HEK293 (cell line): ENCODE data around the gene TARBP1.

GRCh38 chr1:232378652-232379401 is 251.1 kb downstream of the SIPA1L2 start:
- PRO-cap: no peak
- RRBS, 2 experiments: no CpG with 5 or more reads among the region's 13 CpGs

DNA sequence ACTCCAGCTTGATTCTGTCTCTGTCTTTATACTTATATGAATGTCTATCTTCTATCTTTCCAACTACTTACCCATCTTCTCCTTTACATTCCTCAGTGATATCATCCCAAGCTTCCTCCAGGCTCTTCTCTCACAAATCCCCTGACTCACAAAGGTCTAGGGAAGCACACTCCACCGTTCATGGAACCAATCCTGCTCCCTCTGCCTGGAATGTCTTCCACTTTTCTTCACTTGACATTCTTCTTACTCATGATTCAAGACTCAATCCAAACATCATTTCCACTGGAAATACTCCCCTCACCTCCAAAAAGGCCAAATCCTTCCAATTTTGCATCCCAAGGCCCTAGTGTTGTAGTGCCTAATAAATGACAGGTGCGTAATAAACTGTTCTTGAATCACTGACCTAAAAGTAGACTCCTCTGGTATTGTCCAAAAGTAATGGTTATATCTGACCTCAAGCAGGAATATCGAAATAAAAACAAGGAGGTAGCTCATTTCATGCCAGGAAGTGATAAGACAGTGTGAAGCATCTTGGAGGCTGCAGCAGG is 132.1 kb downstream of the SIPA1L2 start:
- PRO-cap: no peak
- RRBS, 2 experiments: no CpG with 5 or more reads among the region's 3 CpGs

- PRO-cap: no peak
- RRBS, 2 experiments: no CpG with 5 or more reads among the region's 5 CpGs
Observed at GRCh38 chr1:232571597-232572080, 58.3 kb downstream of the SIPA1L2 start.

- PRO-cap: no peak
- RRBS, 2 experiments: no CpG with 5 or more reads among the region's 4 CpGs
Observed at GRCh38 chr1:232968817-232969493, 18.5 kb downstream of the NTPCR start.

DNA sequence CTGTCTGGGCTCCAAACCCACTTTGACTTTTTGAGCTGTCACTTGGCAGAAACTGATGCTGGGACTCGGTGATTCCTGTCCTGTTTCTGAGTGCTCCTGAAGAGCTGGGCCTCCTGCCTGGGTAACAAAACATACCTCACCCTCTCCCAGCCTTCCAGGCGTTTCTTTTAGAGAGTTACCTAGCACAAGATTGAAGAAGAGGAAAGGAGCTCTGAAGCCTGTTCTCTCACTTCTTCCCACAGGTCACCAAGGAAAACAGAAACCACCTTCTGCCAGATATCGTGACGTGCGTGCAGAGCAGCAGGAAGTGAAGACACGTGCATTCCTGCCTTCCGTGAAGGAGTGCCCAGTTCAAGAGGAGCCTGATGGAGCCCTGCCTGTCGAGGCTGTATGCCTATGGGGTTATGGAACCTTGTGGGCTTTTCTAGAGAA is 27.5 kb downstream of the NTPCR start:
- PRO-cap: no peak
- RRBS, 2 experiments: no CpG with 5 or more reads among the region's 8 CpGs

DNA sequence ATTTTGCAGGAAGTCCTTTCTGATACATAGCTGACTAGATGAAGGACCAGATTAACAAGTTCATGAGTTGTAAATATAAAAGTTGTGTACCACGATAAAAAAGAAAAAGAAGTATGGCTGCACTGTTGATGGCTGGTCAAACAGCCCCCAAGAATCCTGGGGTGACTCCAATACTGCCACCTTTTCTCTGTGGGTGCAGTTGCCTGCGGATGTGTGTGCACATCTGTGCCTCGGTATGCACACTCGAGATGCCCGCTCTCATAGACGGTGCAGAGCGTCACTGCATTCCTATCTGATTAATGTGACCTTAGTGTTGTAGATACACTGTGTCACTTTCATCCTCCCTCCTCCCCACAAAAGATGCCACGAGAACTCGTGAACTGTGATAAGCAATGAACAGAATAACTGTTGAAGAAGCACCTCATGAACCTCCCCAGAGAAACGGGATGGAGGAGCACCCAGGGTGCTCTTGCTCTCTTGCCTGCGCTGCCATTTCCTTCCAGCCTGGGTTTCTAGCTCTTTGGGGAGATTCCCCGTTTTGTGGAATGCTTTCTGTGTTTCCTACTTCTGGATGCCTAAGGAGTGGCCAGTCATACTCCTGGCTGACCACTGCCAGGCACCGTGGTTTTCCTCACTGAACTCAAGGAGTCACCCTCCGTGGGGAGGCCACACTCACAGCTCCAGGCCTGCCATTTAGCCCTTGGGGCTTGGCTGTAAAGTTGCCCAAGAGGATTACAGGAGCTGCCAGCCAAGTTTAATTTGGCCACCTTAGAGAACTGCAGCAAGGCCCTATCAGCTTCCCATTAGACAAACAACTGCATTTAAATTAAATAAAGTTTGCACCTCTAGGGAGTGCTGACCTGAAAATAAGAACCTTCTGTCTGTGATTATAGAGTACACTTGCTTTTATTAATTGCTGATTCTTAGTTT is 32.0 kb downstream of the NTPCR start:
- PRO-cap: no peak
- RRBS, 2 experiments: no CpG with 5 or more reads among the region's 14 CpGs

GRCh38 chr1:232983892-232984809 is 33.7 kb downstream of the NTPCR start:
- PRO-cap: no peak
- RRBS, 2 experiments: no CpG with 5 or more reads among the region's 29 CpGs

- PRO-cap: no peak
- RRBS, 2 experiments: no CpG with 5 or more reads among the region's 1 CpG
Observed at GRCh38 chr1:233098124-233098514, 147.7 kb downstream of the NTPCR start.

GRCh38 chr1:233114903-233115425 is 164.6 kb downstream of the NTPCR start:
- PRO-cap: no peak
- RRBS, 2 experiments: no CpG with 5 or more reads among the region's 9 CpGs

DNA sequence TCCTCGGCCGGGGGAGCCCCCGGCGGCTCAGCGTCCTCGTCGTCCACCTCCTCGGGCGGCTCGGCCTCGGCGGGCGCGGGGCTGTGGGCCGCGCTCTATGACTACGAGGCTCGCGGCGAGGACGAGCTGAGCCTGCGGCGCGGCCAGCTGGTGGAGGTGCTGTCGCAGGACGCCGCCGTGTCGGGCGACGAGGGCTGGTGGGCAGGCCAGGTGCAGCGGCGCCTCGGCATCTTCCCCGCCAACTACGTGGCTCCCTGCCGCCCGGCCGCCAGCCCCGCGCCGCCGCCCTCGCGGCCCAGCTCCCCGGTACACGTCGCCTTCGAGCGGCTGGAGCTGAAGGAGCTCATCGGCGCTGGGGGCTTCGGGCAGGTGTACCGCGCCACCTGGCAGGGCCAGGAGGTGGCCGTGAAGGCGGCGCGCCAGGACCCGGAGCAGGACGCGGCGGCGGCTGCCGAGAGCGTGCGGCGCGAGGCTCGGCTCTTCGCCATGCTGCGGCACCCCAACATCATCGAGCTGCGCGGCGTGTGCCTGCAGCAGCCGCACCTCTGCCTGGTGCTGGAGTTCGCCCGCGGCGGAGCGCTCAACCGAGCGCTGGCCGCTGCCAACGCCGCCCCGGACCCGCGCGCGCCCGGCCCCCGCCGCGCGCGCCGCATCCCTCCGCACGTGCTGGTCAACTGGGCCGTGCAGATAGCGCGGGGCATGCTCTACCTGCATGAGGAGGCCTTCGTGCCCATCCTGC is 716 bp downstream of the MAP3K21 start:
- PRO-cap: bidirectional peak, plus-strand start at position 129 of the sequence, minus-strand start at position 62 of the sequence; bidirectional peak, plus-strand start at position 434 of the sequence, minus-strand start at position 284 of the sequence; bidirectional peak, plus-strand start at position 508 of the sequence, minus-strand start at position 676 of the sequence
- RRBS, 2 experiments: 1 to 2% methylated on average over 9 to 10 of the region's 105 CpGs

DNA sequence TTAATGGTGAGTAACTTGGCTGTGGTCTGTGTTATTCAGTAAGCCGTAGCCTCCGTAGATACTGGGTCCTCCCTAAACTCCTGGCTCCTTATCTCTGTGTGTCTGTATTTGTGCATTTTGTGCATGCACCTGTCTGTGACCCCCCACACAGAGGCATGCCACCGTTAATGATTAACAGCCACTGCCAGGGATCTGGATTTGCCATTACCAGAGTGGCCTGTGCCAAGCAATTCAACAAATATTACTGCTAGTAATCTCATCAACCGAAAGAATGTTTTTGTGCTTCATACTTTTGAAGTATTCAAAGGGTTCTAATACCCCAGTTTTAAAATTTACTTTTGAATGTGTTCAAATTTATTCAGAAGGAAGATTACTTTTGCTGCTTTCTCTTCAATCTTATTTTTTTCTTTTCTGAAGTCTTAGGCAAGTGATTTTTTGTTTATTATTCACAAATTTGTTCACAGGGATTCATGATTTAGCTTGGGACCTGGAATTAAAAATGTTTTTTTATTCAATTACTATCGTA is 32.1 kb downstream of the MAP3K21 start:
- PRO-cap: no peak
- RRBS, 2 experiments: no CpG with 5 or more reads among the region's 5 CpGs

DNA sequence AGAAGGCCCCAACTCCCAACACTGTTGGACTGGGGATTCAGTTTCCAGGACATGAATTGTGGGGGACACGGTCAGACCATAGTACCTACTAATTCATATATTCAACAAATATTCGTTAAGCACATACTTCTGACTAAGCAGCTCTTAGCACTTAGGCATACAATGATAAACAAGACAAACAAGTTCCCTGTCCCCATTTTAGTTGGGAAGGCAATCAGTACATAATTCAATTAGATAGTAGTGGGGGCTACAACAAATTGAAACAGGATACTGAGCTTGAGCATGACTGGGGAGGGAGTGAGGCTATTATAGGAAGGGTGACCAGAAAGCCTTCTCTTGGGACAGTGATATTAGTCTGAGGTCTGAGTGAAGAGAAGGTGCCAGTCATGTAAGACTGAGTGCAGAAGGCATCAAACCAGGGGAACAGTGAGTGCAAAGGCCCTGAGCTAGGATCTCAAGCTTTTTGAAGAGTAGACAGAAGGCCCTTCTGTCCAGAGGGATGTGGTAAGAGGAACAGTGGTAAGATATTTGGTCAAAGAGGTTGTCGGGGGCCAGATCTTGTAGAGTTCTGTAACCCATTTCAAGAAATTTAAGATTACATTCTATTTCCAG is 30.5 kb downstream of the KCNK1 start:
- PRO-cap: no peak
- RRBS, 2 experiments: no CpG with 5 or more reads among the region's 3 CpGs

GRCh38 chr1:233655610-233655819 is 41.6 kb downstream of the KCNK1 start:
- PRO-cap: no peak
- RRBS, 2 experiments: no CpG with 5 or more reads among the region's 2 CpGs

DNA sequence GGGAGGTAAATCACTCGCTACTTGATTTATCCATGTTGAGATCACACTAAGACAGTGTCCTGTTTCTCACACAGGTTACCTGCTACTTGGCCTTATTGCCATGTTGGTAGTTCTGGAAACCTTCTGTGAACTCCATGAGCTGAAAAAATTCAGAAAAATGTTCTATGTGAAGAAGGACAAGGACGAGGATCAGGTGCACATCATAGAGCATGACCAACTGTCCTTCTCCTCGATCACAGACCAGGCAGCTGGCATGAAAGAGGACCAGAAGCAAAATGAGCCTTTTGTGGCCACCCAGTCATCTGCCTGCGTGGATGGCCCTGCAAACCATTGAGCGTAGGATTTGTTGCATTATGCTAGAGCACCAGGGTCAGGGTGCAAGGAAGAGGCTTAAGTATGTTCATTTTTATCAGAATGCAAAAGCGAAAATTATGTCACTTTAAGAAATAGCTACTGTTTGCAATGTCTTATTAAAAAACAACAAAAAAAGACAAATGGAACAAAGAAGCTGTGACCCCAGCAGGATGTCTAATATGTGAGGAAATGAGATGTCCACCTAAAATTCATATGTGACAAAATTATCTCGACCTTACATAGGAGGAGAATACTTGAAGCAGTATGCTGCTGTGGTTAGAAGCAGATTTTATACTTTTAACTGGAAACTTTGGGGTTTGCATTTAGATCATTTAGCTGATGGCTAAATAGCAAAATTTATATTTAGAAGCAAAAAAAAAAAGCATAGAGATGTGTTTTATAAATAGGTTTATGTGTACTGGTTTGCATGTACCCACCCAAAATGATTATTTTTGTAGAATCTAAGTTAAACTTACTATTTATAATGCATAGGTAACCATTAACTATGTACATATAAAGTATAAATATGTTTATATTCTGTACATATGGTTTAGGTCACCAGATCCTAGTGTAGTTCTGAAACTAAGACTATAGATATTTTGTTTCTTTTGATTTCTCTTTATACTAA is 57.6 kb downstream of the KCNK1 start:
- PRO-cap: no peak
- RRBS, 2 experiments: no CpG with 5 or more reads among the region's 7 CpGs

GRCh38 chr1:234272810-234273198 is 100.5 kb upstream of the COA6 start:
- PRO-cap: no peak
- RRBS, 2 experiments: no CpG with 5 or more reads among the region's 6 CpGs

DNA sequence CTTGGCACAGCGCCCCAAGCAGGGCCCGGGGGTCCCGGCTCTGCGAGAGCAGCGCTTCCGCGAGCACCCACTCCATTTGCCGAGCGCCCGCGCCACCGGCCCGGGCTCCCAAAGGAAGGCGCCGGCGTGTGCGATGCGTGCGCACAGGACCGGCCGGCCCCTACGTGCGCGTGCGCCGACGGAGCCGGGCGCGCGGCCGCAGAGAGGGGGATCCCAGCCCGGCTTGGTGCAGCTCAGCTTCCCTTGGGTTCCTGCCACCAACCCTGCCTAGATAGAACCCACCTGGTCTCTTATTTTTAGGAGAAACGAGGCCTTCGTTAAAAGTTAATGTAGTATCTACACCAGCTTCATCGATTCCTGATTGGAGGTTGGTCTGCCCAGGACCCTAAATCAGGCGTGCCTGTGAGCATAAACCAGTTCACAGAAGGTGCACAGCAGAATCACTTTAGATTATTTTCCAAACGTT is at the start of gene TARBP1:
Gene TARBP1, minus strand, starts transcription at position 152 of the 466 bp plus-strand sequence.
- PRO-cap: bidirectional peak, plus-strand start at position 201 of the sequence, minus-strand start at position 115 of the sequence
- RRBS, 2 experiments: under 1% methylated on average over 10 of the region's 38 CpGs

DNA sequence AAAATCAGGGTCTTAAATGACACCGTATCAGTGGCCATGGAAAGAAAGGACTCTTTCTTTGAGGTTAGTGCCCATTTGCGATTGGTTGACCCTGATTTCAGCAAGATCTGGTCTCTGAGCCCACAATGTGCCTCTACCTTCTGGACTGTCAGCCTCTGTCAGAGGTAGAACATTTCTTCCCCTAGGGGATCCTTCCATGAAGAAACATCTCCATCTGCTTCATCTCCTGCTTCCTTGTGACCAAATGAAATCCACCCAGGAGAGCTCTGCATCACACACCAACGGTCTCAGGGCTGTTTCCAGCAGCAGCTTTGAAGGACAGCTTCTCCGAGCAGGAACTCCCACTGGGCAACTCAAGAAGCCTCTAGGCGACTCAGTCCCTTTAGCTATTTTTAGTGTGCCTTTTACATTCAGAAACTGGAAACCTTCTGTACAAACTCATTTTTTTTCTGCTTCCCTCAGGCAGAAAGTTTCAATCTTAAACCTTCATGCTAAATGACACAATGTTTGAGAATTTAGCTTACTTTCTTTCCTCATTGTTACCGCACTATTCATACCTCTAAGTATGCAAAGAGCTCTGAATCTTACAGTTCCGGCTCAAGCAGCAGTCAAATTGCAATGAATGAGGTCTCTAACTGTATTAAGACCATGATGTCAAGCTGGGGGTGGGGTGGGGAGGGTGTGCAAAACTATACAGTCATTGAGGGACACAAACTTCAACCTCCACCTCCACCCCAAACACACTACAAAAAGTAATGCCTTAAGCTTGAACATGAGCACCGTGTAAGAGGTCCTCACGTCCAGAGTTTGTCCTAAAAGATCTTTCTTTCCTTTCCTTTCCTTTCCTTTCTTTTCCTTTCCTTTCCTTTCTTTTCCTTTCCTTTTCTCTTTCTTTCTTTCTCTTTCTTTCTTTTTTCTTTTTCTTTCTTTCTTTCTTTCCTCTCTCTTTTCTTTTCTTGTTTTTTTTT is 16.3 kb upstream of the TARBP1 start:
- PRO-cap: no peak
- RRBS, 2 experiments: no CpG with 5 or more reads among the region's 9 CpGs

DNA sequence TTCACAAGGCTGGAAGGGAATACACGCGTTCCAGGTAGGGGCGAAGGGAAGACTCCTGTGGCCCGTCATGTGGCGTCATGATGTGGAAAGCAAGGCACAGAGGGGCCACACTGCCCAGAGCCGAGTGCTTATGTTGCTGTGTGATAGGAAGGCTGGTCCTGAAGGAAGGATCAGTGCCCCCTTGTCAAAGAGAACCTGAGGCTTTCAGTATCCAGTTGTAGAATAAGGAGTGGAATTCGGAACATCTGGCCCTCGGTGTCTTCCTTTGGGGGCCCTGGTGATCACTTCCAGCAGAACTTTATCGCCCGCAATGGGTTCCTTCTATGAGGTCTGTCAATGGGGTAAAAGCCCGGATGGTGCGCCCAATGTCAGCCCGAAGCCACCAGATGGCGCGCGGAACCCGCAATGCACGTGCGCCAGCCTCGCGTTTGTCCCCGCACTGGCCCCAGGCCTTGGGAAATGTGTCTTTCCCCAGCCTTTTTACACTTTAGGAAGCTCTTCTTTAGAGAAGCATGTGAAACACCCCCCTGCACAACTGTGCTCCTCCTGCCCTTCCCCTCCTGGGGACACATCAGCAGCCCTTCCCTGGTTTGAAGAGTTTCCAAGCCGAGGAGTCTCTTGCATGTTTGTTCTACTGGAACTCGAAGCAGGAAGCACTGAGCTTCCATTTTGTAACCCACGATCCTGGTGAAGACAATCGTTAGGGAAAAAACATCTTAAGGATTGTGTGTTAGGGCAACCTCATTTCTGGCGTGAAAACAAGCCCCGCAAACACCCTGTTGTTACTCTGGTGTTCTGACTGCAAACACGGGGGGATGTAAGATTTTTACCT is 20.1 kb upstream of the TARBP1 start:
- PRO-cap: no peak
- RRBS, 2 experiments: no CpG with 5 or more reads among the region's 29 CpGs

- PRO-cap: no peak
- RRBS, 2 experiments: no CpG with 5 or more reads among the region's 4 CpGs
Observed at GRCh38 chr1:234547002-234547302, 63.0 kb downstream of the IRF2BP2 start.

DNA sequence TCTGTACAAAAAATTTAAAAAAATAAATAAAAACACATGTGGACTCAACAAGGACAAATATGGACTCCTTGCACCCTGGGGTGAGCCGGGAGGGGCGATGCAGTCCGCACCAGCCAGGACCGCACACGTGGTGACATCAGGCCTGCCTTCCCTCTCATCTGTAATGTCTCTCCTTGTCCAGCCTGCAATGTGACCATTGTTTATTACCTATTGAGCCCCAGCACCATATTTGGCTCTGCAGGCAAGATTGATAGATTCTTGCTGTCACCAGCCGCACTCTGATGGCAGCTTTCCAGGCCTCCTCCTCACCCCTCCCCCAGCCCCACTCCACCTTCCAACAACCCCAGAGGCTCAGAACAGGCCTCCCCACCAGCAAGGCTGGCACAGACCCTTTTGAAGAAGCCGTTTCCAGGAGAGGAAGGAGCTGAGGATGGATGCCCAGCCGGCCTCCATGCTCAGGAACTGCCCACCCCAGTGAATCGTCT is 55.1 kb downstream of the IRF2BP2 start:
- PRO-cap: unidirectional peak, minus-strand start at position 165 of the sequence
- RRBS, 2 experiments: no CpG with 5 or more reads among the region's 9 CpGs